Endothelial cell (in vitro differentiated cells): Measurements from ENCODE around the genes SNAI1, PEDS1 and PTPN1.

GRCh38 chr20:49690808-49691695, 22.6 kb downstream of the B4GALT5 start:
- PRO-cap: no peak

- PRO-cap: no peak
These were observed 14.0 kb downstream of the B4GALT5 start for GRCh38 chr20:49699293-49700514.

DNA sequence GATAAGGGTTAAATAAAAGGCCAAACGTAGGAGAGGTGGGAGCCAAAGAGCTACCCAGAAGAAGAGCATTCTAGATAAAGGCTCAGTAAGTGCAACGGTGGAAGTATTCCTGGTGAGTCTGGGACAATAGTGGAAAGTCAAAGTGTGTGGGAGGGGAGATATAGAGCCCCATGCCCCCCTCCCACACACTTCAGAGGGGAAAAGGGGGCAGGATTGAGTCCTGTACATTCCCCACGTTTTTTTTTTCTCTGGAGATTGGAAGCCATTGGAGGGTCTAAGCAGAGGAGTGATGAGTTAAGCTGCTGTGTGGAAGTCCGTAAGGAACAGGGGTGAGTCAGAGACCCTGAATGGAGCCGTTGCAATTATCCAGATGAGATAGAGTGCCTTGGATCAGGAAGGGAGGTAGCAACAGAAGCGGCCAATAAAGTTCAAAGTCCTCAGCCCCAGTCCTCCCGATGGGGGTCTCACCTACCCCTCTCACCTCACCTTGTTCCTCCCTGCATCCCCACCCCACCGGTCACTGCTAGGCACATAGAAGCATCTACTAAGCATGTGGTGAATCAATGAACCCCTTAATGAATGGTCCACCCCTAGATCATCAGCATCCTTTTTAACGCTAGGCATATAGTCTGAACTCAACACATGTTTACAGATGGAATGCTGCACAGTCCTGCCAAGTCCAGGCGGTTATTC, 726 bp upstream of the SLC9A8 start:
- PRO-cap: no peak

DNA sequence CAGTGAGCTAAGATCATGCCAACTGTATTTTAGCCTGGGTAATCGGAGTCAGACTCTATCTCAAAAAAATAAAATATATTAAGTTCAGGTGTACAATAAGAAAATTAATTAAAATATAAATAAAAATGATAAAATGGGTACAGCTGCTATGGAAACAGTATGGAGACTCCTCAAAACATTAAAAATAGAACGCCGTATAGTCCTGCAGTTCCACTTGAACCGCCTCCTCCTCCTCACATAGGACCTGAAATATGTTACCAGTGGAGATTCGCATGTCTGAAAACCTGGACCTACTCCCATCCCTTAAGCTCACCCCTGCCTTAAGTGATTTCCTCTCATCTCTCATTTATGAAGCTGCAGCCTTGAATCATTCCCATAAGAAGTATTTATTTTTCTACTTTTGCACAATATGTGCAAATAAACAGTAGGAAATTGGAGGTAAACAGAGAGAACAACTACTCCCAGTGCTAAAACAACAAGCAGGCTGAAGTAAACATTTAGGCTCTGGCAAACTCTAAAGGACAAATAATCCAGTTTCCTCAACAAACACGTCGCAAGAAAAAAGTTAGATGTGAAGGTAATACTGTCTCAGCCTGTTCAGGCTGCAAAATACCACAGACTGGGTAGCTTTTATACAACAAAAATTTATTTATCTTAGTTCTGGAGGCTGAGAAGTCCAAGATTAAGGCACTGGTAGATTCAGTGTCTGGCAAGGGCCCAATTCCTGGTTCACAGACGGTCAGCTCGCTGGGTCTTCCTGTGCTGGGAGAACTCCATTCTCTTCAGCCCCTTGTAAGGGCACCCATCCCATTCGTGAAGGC, 15.8 kb downstream of the SPATA2 start:
- PRO-cap: no peak

- PRO-cap: unidirectional peak, minus-strand start at chr20:49982482; bidirectional peak, plus-strand start at chr20:49982980, minus-strand start at chr20:49982797
These were observed at the start of gene SNAI1 for GRCh38 chr20:49982194-49983370. TSS of gene SNAI1 (plus strand) at chr20:49982980.

- PRO-cap: no peak
These were observed 19.5 kb upstream of the UBE2V1 start for GRCh38 chr20:50132203-50133107.

- PRO-cap: no peak
These were observed 16.4 kb downstream of the PEDS1 start for GRCh38 chr20:50136872-50137762.

- PRO-cap: bidirectional peak, plus-strand start at chr20:50153881, minus-strand start at chr20:50153723
These were observed at the start of gene PEDS1 for GRCh38 chr20:50153500-50154192. TSS of gene PEDS1 (minus strand) at chr20:50153723.

DNA sequence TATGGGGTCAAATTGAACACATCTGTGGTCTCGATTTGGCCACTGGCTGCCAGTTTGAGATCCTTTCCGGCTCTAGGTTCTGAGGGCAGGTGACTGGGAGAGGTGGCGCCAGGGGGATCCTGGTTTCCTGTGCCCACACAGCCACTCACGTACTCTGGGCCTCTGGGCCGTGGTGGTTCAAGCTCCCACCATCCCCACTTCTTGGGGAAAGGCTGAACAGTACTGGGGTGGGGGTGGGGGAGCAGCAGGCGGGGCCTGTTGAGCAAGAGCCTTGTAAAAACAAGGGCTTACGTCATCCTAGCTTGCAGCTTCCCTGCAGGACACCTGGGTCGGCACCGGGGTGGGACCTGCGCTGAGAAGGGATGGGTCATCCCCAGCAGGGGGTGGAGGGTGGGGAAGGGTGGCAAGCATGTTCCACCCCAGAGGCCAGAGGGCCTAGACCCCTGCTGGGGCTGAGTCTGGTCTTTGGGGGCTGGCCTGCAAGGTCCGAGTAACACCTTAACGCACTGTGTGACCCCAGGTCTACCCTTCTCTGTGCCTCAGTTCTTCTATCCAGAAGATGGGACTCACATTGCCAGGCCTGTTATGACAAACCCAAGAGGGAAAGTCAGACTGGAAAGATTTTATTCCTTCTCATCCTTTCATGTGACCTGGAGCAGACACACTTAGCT, 3.1 kb upstream of the CEBPB start:
- PRO-cap: no peak

- PRO-cap: no peak
These were observed 77.3 kb downstream of the CEBPB start for GRCh38 chr20:50267910-50268349.

DNA sequence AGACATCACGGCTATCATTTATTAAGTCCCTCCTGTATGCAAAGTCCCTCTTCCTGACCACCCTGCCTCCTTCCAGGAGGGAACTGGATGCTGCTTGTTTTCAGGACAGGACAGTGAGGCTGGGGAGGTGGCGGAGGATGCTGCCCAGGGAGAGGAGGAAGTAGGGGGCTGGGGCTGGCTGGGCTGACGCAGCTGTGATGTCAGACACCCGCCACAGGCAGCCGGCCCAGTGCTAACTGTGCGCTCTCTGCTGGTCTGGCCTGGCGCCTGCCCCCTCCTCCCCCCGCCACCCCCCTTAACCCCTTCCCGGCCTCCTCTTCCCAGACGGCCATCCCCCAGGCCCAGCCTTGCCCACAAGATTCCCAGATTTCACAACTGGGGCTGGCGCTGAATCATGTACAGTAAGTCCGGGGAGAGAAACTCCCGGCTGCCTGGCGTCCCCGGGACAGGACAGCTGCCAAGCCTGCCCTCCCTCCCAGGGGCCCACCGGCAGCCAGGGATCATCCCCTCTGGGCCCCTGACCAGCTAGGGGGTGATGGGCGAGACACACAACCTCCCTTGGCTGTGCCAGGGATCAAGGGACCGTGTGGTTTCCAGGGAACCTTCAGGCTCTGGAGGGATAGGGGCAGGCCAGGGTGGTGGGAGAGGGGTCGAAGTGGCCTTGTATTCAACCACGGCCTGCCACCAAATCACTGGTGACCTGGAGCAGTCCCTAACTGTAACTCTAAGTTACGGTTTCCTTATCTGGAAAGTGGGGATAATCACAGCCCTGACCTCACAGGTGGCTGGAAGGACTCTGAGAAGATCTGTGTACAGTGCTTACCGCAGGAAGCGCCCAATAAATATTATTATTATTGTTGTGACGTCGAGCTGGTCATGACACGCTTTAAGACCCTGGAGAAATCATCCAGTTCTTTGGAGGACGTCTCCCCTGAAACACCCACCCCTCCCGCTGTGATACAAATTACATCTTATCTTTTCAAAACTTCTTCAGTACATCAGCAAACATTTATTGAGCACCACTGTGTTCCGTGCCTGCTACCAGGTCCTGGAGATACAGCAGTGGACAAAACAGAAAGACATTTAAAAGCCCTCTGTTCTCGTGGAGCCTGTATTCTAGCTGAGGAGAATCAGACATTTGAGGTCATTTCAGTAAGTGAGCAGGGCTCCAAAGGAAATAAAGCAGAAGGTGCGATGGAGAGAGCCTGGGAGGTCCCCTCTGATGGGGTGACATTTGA, 118.3 kb downstream of the CEBPB start:
- PRO-cap: bidirectional peak, plus-strand start at position 203 of the sequence, minus-strand start at position 85 of the sequence

- PRO-cap: no peak
These were observed 130.0 kb downstream of the CEBPB start for GRCh38 chr20:50320409-50321240.

- PRO-cap: no peak
These were observed 156.6 kb downstream of the CEBPB start for GRCh38 chr20:50347210-50347629.

DNA sequence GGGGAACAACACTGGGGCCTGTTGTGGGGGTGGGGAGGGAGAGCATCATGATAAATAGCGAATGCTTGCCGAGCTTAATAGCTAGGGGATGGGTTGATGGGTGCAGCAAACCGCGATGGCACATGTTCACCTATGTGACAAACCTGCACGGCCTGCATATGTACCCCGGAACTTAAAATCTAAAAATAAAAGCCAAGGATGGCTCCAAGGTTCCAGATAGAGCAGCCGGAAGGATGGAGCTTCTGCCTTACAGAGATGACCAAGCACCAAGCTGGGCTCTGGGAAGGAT, 109.3 kb upstream of the PTPN1 start:
- PRO-cap: no peak

DNA sequence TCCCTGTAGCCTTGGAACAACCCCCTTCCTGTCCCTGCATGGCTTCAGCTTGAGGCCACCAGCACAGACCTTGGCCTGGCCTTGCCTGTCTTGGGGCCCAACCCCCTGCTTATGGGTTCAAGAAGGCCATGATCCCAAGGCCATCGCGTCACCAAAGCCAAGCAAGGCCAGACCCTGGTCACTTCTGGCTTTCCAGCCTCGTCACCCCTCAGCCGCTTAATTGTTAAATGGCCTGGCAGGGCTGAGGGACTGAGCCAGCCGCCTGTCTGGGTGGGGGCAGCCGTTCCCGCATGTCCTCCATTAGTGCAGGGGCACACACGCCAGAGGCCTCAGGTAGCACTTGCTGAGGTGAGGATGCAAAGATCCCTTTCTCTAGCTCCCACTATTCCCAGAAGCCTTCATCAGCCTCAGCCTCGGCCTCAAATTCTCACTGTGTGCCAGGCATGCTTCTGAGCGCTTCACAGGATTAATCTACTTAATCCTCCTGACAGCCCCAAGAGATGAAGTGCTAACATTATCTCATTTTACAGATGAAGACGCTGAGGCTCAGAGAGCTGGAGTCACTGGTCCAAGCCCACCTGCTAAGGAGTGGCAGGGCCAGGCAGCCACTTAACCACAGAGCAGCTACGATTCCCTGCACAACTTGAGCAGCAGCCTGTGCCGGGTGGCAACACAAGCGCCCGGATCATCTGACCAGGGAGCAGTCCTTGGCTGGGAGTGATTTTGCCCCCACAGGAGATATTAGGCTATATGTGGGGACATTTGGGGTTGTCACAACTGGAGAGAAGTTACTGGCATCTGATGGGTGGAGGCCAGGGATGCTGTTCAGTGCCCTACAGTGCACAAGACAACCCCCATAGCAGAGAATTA, 93.4 kb upstream of the PTPN1 start:
- PRO-cap: no peak

DNA sequence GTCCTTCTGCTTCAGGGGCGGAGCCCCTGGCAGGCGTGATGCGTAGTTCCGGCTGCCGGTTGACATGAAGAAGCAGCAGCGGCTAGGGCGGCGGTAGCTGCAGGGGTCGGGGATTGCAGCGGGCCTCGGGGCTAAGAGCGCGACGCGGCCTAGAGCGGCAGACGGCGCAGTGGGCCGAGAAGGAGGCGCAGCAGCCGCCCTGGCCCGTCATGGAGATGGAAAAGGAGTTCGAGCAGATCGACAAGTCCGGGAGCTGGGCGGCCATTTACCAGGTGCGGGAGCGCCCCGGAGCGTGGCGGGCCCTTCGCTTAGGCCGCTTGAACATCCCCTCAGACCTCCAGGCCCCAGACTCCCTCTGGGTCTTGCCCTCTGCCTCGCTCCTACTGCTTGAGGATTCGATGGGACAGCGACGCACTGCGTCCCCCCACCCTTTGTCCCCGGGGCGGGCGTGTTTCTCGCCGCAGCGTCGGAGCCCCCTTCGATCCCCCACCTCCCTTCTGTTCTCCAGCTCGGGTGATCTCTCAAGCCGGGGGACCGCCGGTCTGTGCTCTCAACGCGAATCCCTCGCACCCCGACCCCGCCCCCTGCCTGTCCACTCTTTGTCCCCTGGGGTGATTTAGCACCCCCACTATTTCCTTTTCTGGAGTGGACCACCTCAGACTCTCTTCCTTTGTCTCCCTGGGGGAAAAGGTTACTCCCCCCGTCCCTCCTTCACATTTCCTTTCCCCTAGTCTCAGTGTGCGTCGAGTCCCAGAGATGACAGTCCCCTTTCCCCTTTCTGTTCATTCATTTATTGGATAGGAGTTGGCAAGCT, at the start of gene PTPN1:
TSS of gene PTPN1 (plus strand) at position 65 of the 814 bp plus-strand sequence.
- PRO-cap: bidirectional peak, plus-strand start at position 65 of the sequence, minus-strand start outside the sequence; bidirectional peak, plus-strand start at position 736 of the sequence, minus-strand start at position 546 of the sequence

GRCh38 chr20:50511625-50511988, 1.4 kb downstream of the PTPN1 start:
- PRO-cap: no peak

DNA sequence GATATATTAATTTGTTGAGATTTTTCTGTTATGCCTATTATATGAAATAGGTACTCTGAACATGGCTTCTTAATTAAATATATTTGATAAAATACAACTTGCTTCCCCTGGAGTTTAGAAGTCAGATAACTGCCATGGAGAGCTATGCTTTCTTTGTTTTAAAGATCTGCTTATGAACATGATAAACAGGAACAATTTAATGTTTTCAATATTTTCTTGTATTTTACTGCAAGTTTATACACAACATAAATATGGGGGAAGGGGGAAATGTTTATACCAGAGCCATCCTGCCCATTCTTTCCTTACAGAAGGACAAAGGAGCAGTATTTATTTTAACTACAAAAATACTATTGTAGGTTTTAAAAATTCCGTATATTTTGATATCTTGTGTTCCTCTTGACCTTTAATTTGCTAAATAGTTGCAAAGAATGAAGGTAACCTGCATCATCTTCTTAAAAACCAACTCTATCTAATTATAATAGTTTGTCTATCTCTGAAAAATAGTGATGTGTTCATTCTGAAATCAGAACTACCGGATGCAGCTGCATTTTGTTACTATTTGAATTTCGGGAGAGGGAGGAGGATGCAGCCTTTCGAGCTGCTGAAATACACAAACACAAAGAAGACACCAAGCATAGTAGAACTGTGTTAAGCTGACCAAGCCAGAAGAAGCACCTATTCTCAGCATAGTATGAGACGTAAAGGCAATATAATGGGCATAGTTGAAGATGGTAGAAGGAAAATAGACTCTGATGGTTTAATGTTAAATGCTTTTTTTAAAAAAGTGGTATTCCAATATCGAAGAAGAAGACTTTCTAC, 33.0 kb downstream of the PTPN1 start:
- PRO-cap: no peak

DNA sequence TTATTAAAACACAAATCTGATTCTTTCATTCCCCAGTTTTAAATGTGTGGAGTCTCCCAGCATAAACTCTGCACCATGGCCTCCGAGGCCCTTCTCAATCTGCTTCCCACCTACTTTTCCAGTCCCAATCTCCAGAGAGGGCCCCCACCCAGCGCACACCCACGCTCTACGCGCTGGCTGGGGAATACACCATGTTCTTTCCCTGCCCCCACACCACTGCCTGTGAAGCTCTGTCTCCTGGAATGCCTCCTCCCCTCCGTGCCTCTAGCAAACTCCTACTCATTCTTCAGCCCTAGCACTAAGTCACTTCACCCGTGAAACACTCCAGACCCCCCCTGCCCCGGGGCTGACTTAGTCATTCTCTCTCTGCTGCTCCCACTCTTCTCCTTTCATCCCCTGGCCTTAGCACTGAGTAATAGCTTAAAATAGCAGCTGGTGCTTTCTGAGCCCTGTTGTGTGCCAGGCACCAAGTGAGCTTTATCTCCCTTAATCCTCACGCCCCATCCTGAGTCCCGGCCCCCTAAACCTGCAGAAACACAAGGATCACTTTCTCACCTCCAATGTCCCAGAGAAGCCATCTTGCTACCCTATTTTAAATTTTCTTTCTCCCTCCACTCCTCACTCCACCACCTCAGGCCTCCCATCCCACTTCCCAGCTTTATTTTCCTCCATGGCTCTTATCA, 6.5 kb upstream of the PARD6B start:
- PRO-cap: no peak

GRCh38 chr20:50743023-50743321, 11.6 kb downstream of the PARD6B start:
- PRO-cap: no peak